ENCODE data around the genes NXT1, GZF1, NAPB and CST4.

GRCh38 chr20:22567778-22568709 is 16.3 kb downstream of the FOXA2 start:
- PRO-cap: no peak

GRCh38 chr20:22568710-22569333 is 15.6 kb downstream of the FOXA2 start:
- PRO-cap: no peak

GRCh38 chr20:22691614-22692129 is 107.3 kb upstream of the FOXA2 start:
- PRO-cap: no peak

DNA sequence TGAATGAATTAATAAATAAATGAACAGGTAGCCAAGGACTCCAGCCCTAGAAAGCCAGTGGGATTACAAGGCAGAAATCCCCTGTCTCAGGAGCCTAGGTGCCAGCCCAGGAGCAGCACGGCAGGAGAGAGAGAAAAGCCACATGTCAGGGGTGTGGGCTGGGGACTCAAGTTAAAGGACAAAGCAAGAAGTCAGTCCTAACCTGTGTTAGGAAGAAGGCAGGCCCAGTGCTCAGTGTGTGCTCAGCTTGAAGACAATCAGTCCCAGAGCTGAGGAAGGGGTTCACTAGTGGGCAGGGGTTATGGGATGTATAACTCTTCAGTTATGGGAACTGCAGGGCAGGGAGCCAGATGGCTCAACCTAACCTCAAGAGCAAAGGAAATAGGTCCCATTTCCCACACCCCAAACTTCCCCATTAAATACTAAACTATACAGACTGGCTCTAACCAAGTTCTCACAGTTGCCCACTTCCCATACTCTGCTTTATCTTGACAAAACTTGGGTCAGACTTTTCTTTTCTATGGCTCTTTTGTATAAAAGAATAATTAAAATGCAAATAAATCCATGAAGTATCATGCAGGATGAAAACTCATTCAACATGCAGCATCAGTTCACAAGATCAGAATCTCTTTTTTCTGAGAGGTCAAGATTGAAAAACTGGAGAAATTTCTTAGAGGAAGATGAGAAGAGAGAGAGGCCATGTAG is 7.4 kb upstream of the SSTR4 start:
- PRO-cap: no peak

DNA sequence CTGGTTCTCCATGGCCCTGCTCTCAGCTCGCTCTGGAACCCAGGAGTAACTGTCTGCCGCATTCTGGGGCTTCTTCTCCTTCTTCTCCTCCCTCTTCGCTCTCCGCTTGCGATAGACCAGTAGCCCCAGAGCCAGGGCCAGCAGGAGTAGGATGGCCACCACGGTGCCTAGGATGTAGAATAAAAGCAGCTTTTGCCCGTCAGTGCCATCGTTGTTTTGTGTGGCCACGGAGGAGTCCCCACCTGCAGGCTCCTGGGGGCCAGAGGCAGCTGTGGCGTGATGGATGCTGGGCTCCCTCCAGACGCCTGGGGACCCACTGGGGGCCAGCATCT is 1.9 kb downstream of the CD93 start:
- PRO-cap: no peak

DNA sequence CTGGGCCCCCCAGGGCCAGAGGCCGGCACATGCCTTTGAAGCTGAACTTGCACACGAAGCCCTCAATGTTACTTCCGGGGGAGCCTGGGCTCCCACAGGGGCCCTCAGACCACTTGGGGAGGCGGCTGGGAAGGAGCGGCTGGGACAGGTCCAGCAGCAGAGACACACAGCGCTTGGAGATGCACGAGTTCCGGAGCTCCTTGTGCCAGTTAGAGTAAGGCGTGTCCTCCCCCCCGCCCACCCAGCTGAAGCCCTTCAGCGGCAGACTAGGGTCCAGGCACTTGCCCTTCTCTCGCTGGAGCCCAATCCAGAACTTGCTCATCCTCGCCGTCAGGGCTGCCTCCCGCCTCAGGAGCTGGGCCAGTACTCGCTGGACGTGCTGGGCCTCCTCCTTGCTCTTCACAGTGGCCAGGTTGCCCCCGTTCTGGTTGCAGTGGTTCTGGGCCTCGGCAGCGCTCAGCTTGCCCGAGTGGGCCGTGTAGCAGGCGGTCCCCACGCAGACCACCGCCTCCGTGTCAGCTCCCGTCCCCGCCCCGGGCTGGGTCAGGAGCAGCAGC is 442 bp downstream of the CD93 start:
- PRO-cap: no peak

DNA sequence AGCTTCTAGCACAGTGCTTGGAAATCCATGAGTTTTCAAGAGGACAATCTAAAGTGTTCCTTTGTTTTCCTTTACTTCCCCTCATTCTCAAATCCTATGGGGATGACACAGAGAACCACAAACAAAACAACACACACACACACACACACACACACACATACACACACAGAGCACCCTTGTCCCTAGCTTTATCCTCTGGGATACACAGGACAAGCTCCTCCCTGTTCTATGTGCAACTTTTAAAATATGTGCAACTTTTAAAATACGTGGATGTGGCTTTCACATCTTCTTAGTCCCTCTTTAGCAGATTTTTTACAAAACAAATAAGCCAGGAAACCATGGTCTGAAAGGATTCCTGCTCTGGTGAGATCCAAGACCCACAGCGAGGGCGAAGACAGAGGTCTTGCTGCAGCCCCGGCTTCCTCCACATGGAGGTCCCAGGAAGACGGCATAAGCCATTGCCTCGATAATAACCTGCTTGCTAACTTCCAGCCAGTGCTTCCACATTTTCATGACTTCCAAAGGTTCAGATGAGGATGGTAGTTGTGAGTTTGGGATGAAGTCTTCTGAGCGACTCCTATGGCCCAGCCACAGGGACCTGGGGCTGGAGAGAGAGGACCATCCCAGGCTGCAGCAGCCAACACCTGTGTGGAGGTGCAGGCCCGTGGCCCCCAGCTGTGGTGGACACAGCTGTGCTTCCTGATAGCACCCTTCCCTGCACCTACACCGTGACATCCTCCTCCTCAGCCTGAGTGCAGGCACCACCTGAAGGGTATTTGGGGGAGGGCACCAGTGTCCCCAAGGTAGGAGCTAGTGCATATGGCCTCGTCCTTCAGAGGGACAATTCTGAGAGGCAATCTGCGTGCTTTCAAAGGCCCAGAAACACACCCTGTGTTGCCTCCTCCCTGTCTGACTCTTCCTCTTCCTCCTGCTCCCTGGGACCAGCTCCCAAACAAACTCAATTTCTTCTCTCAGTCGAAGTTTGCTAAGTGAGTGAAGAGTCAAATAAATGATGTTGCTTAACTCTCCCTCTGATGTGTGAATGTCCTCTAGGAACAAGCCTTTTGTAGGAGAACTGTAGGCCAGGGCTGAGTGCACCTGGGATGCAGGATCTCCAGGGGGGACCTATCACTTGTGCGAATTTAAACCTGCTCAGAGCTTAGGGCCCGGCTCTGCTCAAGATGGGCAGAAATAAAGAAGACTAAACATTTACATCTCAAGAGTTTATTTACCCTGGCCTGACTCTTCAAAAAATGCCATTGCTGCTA is 63.0 kb upstream of the CD93 start:
- PRO-cap: no peak

GRCh38 chr20:23190162-23190477 is 104.0 kb upstream of the CD93 start:
- PRO-cap: no peak

DNA sequence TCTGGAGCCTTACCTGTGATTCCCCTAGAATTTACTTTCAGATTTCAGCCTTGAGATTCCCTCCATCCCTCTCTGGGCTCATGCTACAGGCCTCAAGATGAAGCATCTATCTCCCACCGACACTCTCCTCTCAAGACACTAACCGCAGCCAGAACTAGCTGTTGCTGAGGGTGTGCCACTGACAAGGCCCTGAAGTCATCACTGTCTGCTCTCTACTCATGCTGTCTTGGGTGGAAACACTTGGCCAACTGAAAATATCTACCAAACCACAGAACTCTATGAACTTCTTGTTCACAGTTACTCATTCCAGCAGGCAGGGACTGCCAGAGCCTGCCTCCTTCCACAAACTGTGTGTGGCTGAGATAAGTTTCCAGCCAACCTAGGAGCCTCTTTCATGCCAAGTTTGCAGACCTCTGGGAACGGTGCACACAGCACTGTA is 45.6 kb upstream of the NXT1 start:
- PRO-cap: no peak

- PRO-cap: bidirectional peak, plus-strand start at chr20:23350791, minus-strand start at chr20:23350662
Measured at GRCh38 chr20:23350702-23350989, at the start of gene NXT1. TSS of gene NXT1 (plus strand) at chr20:23350791.

DNA sequence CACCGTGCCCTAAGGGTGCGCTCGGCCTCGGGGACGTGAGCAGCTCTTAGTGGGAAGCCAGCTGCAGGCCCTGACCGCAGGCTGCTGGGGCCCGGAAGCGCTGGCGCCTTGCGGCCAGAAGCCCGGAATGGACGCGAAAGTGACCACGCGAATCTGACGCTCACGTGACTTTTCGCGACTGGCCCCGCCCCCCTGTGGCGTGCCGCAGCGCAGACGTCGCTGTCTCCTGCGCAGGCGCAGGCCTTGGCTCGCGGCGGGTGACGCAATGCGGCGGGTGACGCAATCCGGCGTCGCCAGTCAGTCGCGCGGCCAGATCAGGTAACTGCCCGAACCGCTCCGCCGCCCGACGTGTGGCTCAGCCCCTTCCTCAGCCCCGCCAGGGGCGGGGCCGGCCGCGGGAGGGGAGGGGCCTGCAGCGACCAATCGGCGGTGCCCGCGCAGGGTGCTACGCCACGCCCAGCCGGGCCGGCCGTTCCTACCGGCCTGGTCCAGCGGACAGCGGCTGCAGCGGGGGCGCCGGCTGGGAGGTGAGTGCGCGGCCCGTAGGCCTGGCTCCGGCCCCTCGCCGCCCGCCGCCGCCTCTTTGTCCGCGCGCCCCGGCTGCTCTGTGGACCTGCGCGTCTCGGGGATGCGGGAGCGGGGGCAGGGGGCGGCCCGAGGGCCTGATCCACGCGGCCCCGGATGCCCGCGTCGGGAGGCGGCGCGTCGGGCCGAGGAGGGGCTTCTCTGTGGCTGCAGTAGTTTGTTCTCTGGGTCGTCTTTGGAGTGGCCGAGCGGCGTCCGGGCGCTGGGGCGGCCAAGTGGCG is at the start of gene GZF1:
Gene GZF1, plus strand, starts transcription at position 472 of the 806 bp plus-strand sequence.
- PRO-cap: bidirectional peak, plus-strand start at position 501 of the sequence, minus-strand start at position 128 of the sequence; bidirectional peak, plus-strand start at position 740 of the sequence, minus-strand start at position 730 of the sequence

DNA sequence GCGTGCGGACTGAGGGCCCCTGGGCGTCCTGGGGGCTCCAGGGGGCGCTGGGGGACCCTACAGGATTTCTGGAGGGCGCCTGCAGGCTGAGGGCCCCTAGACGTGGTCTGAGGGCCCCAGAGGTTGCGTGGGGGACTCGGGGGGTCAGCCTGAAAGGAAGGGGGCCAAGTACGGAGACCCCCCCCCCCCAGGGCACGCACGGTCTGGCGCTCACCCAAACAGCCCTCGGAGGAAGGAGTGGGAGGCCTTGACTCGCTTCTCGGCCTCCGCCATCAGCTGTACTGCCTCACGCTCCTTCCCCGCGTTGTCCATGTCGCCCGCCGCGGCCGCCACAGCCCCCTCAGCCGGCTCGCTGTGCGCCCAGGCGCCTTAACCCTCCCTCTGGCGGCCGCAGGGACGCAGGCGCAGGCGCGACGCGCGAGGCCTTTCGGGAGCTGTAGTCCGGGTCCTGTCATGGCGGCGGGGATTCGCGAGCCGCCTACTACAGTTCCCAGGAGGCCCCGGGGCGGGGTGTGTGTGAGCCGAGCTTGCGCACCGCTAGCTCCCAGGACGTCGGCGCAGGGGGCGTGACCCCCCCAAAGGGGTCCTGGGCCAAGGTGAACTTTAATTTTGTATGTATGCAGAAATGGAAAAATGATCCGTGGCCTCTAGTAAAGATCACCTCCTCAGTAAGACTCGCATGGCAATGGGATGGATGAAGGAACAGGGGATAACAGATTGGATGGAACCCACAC is at the start of gene NAPB:
Gene NAPB, minus strand, starts transcription at position 398 of the 734 bp plus-strand sequence.
- PRO-cap: unidirectional peak, minus-strand start at position 312 of the sequence

- PRO-cap: no peak
Measured at GRCh38 chr20:23456237-23457204, 3.8 kb upstream of the CST11 start.

DNA sequence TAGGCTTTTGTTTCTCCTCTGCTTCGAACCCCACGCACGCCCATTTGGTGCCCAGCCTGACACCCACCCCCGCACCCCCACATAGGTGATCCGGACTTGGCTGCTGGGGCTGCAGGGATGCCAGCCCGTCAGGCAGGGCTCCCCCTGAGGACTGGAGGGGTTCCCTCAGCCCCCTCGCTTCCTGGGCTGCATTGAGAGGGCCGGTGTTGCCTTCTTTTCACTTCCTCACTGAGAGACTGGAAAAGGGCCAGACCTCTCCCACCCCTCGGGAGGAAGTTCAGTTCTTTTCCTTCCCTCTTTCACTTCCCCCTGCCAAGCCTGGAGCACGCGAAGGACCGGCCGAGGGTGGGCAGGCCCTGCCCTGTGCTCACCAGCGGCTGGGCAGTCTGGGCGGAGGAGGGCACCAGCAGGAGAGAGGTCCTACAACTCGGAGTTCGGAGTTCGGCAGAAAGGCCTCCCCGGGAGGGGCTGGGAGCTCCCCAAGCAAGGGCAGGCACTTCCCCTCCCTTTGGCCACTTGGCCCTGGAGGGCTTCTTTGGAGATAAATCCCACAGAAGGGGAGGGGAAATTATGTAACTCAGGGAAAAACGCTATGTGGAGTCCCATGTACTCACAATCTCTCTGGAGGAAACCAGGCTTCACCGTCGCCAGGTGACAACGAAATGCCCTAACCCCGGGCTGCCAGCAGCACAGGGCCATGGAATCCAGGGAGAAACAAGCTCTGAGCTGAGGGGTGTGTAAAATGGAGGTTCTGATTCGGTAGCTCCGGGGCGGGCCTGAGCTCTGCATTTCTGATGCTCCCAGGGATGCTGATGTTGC is 18.2 kb upstream of the CST3 start:
- PRO-cap: no peak

- PRO-cap: no peak
Measured at GRCh38 chr20:23688611-23689179, at the start of gene CST4. TSS of gene CST4 (minus strand) at chr20:23689038.

- PRO-cap: no peak
Measured at GRCh38 chr20:23689180-23689487, 296 bp upstream of the CST4 start.

DNA sequence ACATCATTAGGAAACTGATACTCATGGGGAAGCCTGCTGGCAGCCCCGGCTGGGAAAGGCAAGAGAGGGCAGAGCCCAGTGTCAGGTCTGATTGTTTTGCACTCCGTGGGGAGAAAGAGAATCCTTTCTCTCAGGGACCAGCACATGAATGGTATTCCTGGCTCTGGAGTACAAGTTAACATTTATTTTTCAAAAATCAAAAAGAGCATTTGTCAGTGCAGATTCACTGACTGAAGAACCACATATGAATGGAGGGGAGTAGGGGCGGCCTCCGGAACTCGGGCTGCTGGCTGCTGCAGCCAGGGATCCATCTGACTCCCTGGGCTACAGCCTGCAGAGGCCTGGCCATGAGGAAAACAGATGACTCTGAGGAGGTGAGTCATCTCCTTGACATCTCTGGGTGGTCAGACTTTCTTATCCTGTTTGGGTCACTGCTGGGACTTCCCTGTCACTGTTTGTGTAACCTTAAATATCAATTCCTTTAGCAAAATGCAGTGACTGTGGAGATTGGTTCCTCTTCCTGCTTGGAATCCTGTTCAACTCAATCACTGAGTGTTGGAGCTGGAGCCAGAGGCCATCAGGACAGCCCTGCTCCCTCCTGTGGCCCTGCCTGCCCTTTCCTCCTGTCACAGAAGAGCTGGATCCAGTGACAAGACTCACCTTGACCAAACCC is 4.3 kb upstream of the CST1 start:
- PRO-cap: no peak

DNA sequence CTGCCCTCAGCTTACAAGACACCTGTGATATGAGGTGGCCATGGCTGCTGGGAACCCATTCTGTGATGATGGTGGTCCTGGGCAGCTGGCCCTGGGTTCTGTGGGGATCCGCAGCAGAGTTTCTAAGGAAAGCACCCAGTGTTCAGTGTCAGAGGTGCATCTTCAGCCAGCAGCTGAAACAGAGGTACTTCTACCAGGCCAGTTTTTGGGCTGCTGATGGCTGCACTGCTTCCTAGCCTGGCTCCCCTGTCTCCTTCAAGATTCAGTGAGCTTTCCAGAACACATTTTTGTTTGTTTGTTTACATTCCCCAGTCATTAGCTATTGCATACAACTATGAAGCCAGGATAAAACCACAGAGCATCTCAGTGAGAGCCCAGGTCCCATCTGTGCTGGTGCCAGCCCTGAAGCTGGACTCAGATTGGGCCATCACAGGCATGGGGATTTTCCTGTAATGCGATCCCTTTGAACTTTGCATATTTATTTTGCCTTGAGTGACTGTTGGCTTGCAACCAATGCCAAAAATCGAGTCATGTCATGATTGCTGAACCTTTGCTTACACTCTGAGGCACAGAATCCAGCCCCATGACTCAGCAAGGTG is 46.1 kb upstream of the GGTLC1 start:
- PRO-cap: no peak

DNA sequence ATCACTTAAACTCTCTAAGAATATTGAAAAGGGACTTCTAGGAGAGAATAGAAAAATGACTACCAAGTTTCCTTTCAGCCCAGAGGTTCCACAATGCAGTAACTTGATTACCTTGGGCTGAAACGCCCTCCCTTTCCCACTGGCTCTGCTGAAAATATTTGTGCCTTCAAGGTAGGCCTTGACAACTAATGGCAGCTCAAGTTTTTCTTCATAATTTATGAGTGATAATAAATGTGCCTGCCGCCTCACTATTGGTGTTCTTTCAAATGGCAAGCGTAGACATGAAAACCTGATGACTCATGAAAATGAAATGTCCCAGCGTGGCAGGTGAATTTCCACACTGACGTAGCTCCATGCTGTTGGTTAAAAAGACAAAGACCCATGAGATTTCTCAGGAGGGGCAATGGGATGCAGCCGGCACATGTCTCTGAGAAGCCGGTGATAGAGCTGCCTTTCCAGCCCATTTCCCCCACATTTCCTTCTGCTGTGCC is 107.2 kb upstream of the GGTLC1 start:
- PRO-cap: no peak

DNA sequence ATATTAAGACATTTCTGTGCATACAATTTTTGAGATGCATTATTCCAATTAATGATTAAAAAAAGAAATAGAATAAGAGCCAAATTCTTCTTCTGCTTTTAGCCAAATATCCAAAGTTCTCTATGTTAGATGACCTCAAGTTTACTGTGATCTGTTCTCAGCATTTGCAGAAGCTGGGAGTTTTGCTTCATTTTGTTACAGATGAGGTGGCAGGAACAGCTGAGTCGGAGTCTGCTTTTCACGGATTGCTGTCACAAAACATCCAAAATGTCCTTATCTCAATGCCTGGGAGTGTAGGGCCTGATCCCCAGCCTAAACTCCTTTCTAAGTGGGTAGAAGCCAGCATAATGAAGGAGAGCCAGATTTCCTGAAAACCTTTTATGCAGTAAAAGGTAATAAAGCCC is 114.8 kb upstream of the GGTLC1 start:
- PRO-cap: no peak

Data from progenitor cell of endocrine pancreas (in vitro differentiated cells).